HepG2 (cell line): ENCODE measurements around a stretch of chr1.

GRCh38 chr1:182873023-182873559 lies 33.9 kb downstream of the DHX9 start:
- RRBS, 2 experiments: no CpG with 5 or more reads among the region's 4 CpGs
CAGE:
- cytosol, long polyA minus RNA: no peak
- cytosol, long polyA plus RNA: no peak
- long polyA plus RNA: no peak
- nucleus, long polyA minus RNA: no peak
- nucleus, long polyA plus RNA: no peak

DNA sequence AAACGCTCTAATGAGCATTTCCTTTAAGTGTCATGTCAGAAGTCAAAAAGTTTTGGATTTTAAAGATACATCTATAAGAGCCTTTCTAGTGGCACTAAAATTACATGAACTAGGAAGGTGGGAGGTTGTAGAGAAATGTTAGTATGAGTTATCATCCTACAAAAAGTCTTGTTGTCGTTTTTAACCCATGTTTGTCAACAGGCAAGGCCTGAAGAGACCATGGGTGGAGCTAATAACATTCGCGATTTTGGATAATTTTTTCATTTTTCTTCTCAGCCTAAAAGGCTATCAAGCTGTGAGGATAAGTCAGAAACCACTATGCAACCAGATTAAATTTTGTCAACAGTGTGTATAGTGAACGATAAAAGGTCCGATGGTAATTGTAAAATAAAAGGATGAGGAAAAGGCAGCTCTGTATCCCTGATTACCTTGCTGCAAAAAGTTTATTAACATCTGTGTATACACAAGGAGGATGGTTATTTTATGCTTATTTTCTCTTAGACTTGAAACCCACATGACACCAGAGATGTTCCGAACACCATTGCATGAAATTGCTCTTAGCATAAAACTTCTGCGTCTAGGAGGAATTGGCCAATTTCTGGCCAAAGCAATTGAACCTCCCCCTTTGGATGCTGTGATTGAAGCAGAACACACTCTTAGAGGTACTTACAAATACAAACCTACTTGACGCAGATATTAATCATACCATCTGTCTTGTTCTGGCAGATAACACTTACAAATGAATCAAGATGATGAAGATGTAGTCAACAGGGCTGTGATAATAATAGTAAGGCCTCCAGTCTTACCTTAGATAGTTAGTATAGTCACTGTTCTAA lies 39.8 kb downstream of the DHX9 start:
- RRBS, 2 experiments: no CpG with 5 or more reads among the region's 9 CpGs
CAGE:
- cytosol, long polyA minus RNA: start-site peak on the plus strand centred at position 587 of the sequence, 55 bp wide, 79 reads
- cytosol, long polyA plus RNA: no peak
- long polyA plus RNA: no peak
- nucleus, long polyA minus RNA: no peak
- nucleus, long polyA plus RNA: no peak

- RRBS, 2 experiments: 2 to 6% methylated on average over 7 to 8 of the region's 40 CpGs
CAGE:
- cytosol, long polyA minus RNA: no peak
- cytosol, long polyA plus RNA: no peak
- long polyA plus RNA: no peak
- nucleus, long polyA minus RNA: no peak
- nucleus, long polyA plus RNA: no peak
Observed at GRCh38 chr1:183021985-183022903, 976 bp upstream of the LAMC1 start.

GRCh38 chr1:183022904-183023125 lies 405 bp upstream of the LAMC1 start:
- RRBS, 2 experiments: 1% methylated on average over 16 of the region's 20 CpGs
CAGE:
- cytosol, long polyA minus RNA: no peak
- cytosol, long polyA plus RNA: no peak
- long polyA plus RNA: no peak
- nucleus, long polyA minus RNA: no peak
- nucleus, long polyA plus RNA: no peak

DNA sequence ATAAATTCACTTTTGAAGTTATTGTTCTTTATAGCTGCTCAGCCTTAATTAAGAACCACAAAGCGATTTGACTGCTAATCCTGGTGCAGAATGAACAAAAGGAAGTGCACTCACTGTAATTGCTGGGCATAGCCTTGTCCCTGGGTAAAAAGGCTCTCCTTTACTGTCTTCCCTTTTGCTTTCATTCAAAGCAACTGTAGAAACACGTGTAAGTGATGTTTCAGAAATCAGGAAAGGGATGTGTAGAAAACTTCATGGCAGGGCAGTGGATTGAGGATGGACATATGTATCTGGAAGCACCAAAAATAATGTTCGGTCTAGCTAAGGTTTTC lies 1.4 kb downstream of the LAMC1 start:
- RRBS, 2 experiments: no CpG with 5 or more reads among the region's 3 CpGs
CAGE:
- cytosol, long polyA minus RNA: no peak
- cytosol, long polyA plus RNA: no peak
- long polyA plus RNA: no peak
- nucleus, long polyA minus RNA: no peak
- nucleus, long polyA plus RNA: no peak

DNA sequence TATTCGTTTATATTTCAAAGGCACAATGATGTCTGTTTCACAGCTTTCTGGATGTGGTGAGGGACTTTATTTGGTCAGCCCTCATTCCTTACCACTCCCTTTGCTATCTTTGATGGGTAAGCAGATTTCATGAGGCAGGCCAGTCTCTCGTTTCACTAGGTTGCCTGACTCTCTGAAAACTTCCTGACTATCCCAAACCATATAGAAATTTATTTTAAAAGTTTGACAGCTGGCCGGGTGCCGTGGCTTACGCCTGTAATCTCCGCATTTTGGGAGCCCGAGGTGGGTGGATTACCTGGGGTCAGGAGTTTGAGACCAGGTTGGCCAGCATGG lies 34.0 kb downstream of the LAMC1 start:
- RRBS, 2 experiments: no CpG with 5 or more reads among the region's 7 CpGs
CAGE:
- cytosol, long polyA minus RNA: no peak
- cytosol, long polyA plus RNA: no peak
- long polyA plus RNA: no peak
- nucleus, long polyA minus RNA: no peak
- nucleus, long polyA plus RNA: no peak

DNA sequence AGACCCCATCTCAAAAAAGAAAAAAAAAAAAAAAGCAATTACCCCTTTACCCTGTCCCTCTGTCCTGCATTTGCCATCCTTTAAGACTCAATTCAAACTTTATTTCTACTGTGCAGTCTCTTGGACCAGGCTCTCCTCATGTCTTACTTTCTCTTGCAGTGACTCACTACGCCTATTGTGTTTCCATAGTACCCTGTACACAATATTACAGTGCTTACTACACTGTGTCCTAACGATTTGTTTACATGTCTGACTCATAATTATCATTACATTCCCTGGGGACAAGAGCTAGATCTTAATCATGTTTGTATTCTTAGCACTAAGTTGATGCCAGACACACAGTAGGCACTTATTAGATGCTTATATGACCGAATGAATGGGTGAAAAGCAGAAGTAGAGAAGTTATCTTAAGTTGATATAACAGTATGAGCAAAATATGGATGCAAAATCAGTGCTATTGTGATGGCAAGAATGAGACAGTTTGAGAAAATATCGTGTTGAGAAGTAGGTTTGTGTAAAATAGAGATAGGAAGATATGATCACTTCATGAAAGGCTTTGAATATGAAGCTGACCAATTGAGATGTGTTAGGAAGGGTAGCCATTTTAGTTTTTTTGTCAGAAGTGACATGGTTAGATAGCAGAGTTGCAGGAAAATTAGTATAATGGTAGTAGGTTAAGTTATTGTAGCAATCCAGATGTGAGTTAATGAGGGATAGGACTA lies 37.3 kb downstream of the LAMC1 start:
- RRBS, 2 experiments: no CpG with 5 or more reads among the region's 4 CpGs
CAGE:
- cytosol, long polyA minus RNA: no peak
- cytosol, long polyA plus RNA: no peak
- long polyA plus RNA: no peak
- nucleus, long polyA minus RNA: no peak
- nucleus, long polyA plus RNA: no peak

DNA sequence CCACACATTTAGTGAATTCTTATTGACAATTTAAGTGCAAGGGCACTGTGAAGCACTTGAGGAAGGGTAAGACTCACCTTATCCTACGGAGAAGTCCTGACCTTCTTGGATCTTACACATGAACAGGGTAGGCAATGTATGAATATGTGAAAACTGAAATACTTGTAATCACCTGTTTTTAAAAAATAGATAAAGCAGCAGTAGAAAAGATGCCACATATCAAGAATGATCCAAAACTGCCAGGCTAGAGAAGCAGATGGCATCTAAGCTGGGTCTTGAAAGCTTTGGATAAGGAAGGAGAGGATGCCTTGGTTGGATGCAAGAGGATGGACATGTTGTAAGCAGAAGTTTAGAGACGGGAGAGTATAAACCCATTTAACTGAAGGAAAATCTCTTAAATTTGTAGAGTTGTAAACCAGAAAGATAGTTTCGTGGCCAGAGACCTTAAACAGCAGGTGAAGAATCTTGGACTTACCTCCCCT lies 77.4 kb upstream of the LAMC2 start:
- RRBS, 2 experiments: no CpG with 5 or more reads among the region's 3 CpGs
CAGE:
- cytosol, long polyA minus RNA: no peak
- cytosol, long polyA plus RNA: no peak
- long polyA plus RNA: no peak
- nucleus, long polyA minus RNA: no peak
- nucleus, long polyA plus RNA: no peak

DNA sequence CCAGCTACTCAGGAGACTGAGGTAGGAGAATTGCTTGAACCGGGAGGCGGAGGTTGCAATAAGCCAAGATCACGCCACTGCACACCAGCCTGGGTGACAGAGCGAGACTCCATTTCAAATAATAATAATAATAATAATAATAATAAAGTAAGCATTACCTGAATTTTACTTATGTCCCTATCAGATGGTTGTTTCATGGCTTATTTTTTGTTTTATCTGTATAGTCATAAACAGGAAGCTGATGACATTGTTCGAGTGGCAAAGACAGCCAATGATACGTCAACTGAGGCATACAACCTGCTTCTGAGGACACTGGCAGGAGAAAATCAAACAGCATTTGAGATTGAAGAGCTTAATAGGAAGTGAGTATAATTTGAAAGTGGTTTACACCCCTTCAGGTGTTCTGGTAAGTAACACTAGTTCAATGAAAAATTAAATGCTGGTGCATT lies 53.9 kb upstream of the LAMC2 start:
- RRBS, 2 experiments: no CpG with 5 or more reads among the region's 6 CpGs
CAGE:
- cytosol, long polyA minus RNA: no peak
- cytosol, long polyA plus RNA: no peak
- long polyA plus RNA: no peak
- nucleus, long polyA minus RNA: no peak
- nucleus, long polyA plus RNA: no peak

GRCh38 chr1:183178339-183178940 lies 7.6 kb upstream of the LAMC2 start:
- RRBS, 2 experiments: no CpG with 5 or more reads among the region's 7 CpGs
CAGE:
- cytosol, long polyA minus RNA: no peak
- cytosol, long polyA plus RNA: no peak
- long polyA plus RNA: no peak
- nucleus, long polyA minus RNA: no peak
- nucleus, long polyA plus RNA: no peak

- RRBS, 2 experiments: no CpG with 5 or more reads among the region's 17 CpGs
CAGE:
- cytosol, long polyA minus RNA: no peak
- cytosol, long polyA plus RNA: no peak
- long polyA plus RNA: no peak
- nucleus, long polyA minus RNA: no peak
- nucleus, long polyA plus RNA: no peak
Observed at GRCh38 chr1:183278429-183279672, 92.8 kb downstream of the LAMC2 start.

DNA sequence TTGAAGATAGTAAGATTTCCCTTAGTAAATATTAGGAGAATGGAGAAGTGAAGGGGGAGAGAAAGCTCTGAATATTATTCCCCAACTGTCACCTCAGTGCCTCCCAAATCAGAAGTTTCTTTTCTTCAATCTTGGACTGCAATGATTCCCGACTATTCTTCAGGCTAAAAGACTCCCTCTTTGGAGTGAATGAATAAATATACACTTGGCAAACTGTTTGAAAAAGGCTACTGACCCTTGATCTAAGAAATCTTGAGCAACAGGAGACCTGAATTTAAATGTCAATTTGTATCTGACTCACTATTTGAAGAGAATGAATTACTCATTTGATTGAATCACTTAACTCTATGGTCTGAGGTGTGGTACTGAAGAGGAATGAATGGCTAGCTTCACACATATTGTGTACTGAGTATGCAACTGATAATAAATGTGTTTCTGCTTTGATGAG lies 4.7 kb upstream of the SMG7 start:
- RRBS, 2 experiments: no CpG with 5 or more reads among the region's 1 CpG
CAGE:
- cytosol, long polyA minus RNA: no peak
- cytosol, long polyA plus RNA: no peak
- long polyA plus RNA: no peak
- nucleus, long polyA minus RNA: no peak
- nucleus, long polyA plus RNA: no peak

DNA sequence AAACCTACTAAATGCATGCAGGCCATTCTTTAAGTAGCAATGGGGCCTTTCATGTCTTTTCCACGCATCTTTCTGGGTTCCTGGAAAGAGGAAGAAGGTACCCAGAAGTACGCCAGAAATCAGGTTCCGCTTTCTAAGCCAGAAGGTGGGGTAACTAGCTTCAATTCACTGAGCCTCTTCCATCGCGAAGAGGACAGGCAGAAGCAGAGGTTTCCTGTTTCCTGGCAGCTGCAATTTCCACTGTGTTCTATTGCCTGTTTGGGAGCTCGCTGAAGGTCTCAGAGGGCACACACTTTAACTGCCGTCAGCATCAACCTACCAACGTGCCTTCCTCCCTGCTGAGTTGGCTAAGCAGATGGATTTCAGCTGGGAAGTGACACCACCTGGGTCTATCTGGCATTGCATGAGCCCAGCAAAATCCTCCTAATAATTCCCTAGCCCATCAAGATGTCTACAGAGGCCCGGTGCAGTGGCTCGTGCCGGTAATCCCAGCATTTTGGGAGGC lies 10.0 kb downstream of the NCF2 start:
- RRBS, 2 experiments: no CpG with 5 or more reads among the region's 11 CpGs
CAGE:
- cytosol, long polyA minus RNA: no peak
- cytosol, long polyA plus RNA: no peak
- long polyA plus RNA: no peak
- nucleus, long polyA minus RNA: no peak
- nucleus, long polyA plus RNA: no peak

- RRBS, 2 experiments: no CpG with 5 or more reads among the region's 4 CpGs
CAGE:
- cytosol, long polyA minus RNA: no peak
- cytosol, long polyA plus RNA: no peak
- long polyA plus RNA: no peak
- nucleus, long polyA minus RNA: no peak
- nucleus, long polyA plus RNA: no peak
Observed at GRCh38 chr1:183600493-183601118, 10.3 kb upstream of the NCF2 start.

DNA sequence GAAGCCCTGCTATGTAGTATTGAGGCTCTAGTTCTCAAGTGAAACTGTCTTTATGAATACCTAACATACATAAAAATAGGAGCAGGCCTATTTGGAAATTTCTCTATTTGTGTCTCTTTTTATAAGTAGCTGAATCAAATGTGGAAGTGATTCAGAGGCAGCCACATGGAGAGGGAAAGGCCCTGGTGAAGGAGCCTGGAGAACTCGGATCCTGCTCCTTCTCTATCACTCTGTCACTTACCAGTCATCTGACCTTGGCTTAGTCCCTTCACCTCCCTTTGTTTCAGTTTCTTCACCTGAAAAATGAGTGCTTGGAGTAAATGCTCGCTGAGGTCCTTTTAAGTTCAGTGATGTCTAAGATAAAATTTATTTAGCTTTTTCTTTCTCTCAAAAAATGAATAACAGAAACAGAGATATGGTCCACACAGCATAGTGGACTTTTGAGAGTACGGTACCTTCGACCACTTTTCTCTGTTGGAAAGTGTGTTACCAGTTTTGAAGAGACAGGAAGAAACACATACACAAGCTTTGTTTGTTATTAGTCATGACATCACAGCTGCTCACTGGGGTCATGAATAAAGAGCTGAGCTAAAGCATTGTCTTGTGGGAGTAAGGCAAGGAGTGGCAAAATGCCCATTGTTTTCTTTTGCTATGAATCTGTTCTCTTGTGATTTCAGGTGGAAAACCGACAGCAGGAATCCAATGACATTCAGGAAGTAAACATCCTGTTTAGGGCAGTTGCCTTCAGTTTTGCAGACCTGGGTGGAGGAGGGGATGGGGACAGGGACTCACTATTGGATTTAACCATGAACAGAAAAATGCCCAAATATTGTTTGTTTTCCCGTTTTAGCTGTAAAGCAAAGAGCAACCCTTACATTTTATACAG lies 66.0 kb downstream of the RGL1 start:
- RRBS, 2 experiments: no CpG with 5 or more reads among the region's 6 CpGs
CAGE:
- cytosol, long polyA minus RNA: no peak
- cytosol, long polyA plus RNA: no peak
- long polyA plus RNA: no peak
- nucleus, long polyA minus RNA: no peak
- nucleus, long polyA plus RNA: no peak

DNA sequence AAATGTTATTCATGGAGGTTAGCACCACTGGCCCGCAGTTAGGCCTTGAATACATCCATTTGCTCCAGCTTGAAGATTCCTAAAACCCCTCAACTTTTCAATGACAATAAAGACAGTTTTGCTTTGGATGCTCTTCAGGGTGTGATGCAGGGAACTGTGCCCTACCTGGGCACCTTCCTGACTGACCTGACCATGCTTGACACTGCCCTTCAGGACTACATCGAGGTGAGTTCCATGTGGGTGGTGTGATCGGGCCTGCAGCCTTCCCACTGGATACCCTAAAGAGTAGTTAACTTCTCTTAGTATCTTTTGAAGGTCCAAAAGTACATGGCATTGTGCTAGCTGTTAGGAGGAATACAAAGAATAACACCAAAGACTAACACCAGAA lies 95.1 kb downstream of the RGL1 start:
- RRBS, 2 experiments: no CpG with 5 or more reads among the region's 3 CpGs
CAGE:
- cytosol, long polyA minus RNA: no peak
- cytosol, long polyA plus RNA: no peak
- long polyA plus RNA: no peak
- nucleus, long polyA minus RNA: no peak
- nucleus, long polyA plus RNA: no peak

DNA sequence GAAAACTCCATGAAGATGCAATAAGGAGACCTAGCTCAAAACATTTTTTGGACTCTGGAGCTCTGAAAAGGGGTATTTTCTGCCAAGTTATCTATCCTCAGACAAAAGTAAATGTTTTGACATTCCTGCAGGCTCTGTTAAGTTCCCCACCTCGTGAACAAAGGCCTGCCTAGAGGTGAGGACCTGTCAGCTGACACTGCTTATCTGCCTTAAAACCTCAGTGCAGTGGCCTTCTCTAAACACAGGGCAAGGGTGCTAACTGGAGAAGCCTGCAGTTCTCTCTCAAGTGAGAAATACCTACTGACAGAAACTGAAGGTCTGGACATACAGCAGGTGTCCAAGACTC lies 41.1 kb downstream of the COLGALT2 start:
- RRBS, 2 experiments: no CpG with 5 or more reads among the region's 1 CpG
CAGE:
- cytosol, long polyA minus RNA: no peak
- cytosol, long polyA plus RNA: no peak
- long polyA plus RNA: no peak
- nucleus, long polyA minus RNA: no peak
- nucleus, long polyA plus RNA: no peak

GRCh38 chr1:184050895-184051150 lies 707 bp upstream of the TSEN15 start:
- RRBS, 2 experiments: no CpG with 5 or more reads among the region's 2 CpGs
CAGE:
- cytosol, long polyA minus RNA: no peak
- cytosol, long polyA plus RNA: no peak
- long polyA plus RNA: no peak
- nucleus, long polyA minus RNA: no peak
- nucleus, long polyA plus RNA: no peak

- RRBS, 2 experiments: no CpG with 5 or more reads among the region's 15 CpGs
CAGE:
- cytosol, long polyA minus RNA: no peak
- cytosol, long polyA plus RNA: no peak
- long polyA plus RNA: no peak
- nucleus, long polyA minus RNA: no peak
- nucleus, long polyA plus RNA: no peak
Observed at GRCh38 chr1:184191126-184191795, 139.7 kb downstream of the TSEN15 start.

GRCh38 chr1:184283925-184284629 lies 102.8 kb upstream of the C1orf21 start:
- RRBS, 2 experiments: no CpG with 5 or more reads among the region's 3 CpGs
CAGE:
- cytosol, long polyA minus RNA: no peak
- cytosol, long polyA plus RNA: no peak
- long polyA plus RNA: no peak
- nucleus, long polyA minus RNA: no peak
- nucleus, long polyA plus RNA: no peak